Gastroesophageal sphincter (tissue), 4 donors: ENCODE measurements around a stretch of chr17.

DNA sequence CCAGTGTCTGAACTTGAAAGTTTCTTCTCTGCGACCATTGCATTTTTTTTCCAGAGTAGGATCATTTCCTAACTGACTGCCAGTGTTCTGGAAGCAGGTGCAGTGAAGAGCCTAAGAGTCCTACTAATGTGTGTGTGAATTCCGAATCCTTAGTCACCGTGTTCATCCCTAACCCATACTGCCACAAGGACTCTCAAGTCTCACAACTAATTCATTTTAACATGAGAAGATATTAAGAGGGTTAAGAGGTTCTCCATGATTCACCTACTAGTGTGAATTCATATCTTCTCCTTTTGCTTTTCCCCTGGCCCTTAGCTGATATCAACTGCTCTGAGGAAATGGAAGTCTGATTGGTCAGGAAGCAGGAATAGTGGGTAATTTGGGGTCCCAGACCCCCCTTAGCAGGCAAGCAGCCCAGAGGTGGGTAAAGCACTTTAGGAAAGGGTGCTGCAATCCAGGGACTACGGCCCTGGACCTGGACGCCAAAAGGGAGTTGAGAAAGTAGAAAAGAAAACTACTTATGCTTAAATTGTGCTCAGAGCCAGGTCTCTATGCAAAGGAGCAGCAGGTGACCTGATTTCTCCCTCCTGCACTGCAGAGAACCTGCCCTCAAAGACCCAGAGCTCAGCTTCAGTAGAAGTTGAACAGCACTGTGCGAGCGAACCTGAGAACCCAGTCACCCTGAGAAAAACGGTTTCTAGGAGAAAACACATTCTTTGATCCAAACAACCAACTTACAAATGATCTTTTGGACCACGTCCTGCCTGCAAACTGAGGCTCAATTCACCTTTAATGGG is 65.3 kb upstream of the LRRC37A3 start:
- PRO-cap: no peak
- RAMPAGE, long total RNA, 4 experiments: no peak in any of the 4 experiments

GRCh38 chr17:65018817-65019362 is 37.6 kb downstream of the GNA13 start:
- PRO-cap: no peak
- RAMPAGE, long total RNA, 4 experiments: no peak in any of the 4 experiments

DNA sequence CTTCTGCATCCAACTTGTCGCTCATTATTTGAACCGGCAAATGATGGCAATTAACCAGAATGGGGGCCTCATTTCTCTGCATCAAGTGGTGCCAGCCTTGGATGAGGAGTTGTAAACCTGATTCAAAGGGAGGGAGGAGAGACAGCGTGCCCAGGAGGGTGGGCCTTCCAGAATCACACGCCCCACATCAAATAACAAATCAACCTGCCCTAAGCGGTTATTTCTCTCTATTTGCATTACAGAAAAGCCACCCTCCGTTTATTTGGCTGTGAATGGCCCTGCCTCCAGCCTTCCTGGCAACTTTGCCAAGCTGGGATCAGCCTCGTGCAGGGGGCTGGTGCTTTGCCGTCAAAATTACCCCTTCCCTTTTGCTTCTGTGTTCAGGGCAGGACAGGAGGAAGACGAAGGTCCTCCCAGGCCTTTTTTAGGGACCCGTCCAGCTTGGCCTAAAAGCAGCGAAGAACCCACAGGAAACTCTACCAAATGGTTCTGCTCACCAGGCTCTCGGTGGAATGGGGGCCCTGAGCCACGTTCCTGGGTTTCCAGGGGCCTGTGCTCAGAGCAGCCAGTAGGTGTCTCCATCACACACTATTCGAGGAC is 156.7 kb downstream of the RGS9 start:
- PRO-cap: no peak
- RAMPAGE, long total RNA, 4 experiments: no peak in any of the 4 experiments

DNA sequence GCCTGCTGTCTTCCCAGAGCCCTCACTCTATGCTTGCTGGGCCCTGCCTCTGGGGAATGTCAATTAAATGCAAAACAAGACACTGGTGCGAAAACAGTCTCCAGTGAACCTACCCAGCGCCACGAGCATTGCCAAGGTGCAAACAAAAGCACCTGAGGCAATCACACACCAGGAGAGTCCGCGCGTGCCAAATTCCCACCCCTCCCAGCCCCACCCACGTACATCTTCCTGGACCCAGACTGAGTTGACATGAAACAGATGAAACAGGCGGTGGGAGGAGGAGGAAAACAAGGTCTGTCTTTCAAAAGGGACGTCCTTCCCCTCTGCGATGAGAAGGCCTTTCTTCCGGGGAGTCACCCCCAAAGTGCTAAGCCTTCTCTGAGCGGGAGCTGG is 200.5 kb downstream of the AXIN2 start:
- PRO-cap: no peak
- RAMPAGE, long total RNA, 4 experiments: no peak in any of the 4 experiments

DNA sequence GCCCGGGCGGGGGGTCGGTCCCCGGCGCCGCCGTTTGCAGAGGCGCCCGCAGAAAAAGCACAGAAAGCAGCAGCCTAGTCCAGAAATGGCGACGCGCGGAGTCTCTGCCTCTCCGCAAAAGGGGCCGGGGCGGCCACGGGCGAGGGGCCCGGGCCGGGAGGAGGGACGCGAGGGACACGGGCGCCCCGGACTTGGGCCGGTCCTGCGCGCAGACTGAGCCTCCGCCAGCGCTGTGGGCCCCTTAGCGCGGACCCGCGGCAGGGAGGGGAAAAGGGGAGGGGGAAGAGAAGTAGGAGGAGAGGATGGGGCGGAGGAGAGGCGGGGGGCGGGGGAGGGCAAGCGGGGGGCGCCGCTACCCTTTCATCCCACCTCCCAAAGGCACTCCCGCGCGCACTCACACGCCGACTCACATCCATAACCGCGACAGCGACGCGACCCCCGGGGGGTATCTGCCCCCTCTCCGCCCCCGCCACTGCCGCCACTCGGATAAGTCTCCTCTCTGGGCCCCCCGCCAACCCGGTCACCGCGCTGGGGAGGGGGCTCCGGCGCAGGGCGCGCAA is 1.3 kb downstream of the AXIN2 start:
- PRO-cap: bidirectional peak, plus-strand start at position 397 of the sequence, minus-strand start at position 215 of the sequence
- RAMPAGE, long total RNA, 4 experiments: no peak in any of the 4 experiments

- PRO-cap: no peak
- RAMPAGE, long total RNA, 4 experiments: no peak in any of the 4 experiments
Observed at GRCh38 chr17:65564678-65565398, 3.4 kb upstream of the AXIN2 start.

- PRO-cap: no peak
- RAMPAGE, long total RNA, 4 experiments: no peak in any of the 4 experiments
Observed at GRCh38 chr17:66230057-66230629, 928 bp upstream of the APOH start.

DNA sequence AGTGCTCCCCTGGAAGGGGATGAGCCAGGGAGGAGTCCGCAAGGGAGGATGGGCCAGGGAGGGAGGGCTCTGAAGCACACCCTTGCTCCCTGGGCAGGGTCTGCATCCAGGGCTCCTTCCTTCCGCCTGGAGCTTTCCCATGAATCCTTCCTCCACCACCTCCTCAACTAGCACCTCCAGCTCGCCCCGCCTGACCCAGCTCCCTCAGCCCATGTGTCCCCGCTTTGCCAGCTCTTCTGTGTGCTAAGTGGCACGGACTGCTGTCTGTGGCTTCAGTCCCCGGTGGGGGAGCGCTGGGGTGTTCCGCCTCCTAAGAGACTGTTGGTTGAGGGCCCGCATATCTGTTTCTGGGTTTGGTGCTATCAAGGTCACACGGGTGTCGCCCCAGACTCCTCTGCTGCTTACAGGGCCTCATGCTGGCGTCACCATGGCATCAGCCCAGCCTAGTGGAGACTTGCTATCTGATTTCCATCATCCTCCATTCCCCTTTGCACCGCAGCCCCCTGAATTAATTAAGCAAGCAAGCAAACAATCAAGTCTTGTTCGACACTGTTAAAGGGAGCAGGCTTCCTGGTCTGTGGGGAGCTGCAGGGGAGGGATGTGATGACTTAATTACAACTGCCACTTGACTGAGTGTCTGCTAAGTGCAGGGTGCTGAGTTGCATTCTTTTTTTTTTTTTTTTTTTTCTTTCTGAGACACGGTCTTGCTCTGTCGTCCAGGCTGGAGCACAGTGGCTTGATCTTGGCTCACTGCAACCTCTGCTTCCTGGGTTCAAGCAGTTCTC is 71.8 kb downstream of the PRKCA start:
- PRO-cap: no peak
- RAMPAGE, long total RNA, 4 experiments: no peak in any of the 4 experiments

DNA sequence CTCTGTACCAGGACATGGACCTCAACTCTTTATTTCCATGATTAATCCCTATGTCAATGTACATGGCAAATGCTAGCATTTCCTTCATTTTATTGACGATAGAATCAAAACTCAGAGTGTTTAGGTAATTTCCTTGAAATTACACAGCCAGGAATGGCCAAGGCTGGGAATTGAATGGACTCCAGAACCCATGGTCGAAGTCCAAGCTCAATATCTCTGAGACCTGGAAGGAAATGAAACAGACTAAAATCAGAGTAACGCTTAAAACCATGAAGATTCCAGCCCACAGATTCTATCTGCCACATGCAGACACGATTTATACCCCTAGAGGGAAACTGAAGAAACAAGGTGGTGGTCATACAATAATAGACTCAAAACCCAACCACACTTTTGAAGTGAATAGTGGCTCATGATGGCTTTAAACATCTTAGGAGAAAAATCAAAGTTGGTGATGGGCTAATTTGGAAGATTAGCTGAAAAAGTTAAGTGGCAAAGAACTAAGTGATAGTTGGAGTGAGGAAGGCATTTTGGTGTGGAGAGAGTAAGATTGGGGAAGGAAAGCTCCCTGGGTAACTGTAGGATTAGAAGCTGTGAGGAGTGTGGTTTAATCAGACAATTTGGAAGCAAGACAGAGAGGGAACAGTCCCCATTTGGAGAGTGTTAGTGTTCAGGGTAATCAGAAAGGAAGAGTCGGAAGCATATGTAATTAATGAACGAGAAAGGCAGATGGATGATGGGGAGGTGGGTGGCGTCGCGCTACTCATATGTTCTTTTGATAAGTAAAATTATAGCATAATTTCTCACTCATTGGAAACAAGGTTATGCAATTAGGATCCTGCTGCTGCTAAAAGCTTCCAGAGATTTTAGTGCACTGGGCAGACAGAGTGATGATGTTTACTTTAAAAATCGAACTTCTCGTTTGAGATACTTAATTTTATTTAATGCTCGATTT is 95.9 kb downstream of the PRKCA start:
- PRO-cap: no peak
- RAMPAGE, long total RNA, 4 experiments: start-site peak on the plus strand in 2 of 4 experiments, centred at positions 300 to 494 of the sequence, 6 to 11 reads per replicate

GRCh38 chr17:66503008-66503801 is 200.8 kb downstream of the PRKCA start:
- PRO-cap: no peak
- RAMPAGE, long total RNA, 4 experiments: start-site peak on the plus strand in 1 of 4 experiments, at chr17:66503585-66503874 at its widest, 6 reads per replicate

- PRO-cap: bidirectional peak, plus-strand start at chr17:66523956, minus-strand start at chr17:66523851
- RAMPAGE, long total RNA, 4 experiments: no peak in any of the 4 experiments
Observed at GRCh38 chr17:66523384-66524252, 221.2 kb downstream of the PRKCA start.

DNA sequence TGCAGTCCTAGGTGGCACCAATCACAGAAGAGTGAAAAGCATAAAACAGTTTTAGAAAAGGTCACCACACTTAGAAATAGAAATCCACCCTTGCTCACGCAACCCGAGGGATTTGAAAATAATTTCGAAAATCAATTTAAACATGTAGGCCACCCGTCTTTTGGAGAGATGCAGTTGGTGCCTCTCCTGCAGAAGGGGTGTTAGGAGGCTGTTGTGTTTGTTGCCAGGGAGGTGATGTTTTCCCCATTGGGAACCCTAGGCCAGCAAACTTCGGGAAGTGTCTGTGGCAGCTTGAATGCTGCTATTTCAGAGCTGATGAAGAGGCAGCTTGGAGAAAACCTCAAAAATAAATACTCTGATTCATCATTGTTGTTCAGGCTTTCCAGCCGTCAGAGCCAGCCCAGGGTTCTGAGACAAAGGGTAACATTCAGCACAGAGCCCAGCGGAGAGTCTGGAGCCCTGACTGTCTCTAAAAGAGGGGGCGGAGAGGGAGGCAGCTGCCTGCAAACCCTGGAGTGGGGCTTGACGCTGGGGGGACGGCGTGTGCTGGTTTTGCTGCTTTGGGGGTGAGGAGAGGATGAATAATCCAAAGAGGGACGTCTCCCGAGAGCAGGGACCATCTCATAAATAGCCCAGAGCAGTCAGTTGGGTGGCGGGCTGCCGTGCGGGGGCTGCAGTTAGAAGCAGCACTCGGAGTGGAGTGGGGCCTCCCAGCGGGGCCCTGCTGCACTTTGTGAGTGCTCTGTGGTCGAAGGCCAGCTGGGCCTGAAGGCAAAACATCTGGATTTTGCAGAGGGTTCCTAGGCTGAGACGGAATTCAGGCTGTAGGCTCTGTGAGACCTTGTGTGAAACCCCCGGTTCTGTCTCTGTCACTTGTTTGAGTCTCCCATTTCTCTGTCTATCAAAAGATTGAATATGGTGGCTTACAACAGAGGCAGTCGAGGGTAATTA is 237.7 kb downstream of the PRKCA start:
- PRO-cap: bidirectional peak, plus-strand start at position 644 of the sequence, minus-strand start at position 317 of the sequence
- RAMPAGE, long total RNA, 4 experiments: no peak in any of the 4 experiments

DNA sequence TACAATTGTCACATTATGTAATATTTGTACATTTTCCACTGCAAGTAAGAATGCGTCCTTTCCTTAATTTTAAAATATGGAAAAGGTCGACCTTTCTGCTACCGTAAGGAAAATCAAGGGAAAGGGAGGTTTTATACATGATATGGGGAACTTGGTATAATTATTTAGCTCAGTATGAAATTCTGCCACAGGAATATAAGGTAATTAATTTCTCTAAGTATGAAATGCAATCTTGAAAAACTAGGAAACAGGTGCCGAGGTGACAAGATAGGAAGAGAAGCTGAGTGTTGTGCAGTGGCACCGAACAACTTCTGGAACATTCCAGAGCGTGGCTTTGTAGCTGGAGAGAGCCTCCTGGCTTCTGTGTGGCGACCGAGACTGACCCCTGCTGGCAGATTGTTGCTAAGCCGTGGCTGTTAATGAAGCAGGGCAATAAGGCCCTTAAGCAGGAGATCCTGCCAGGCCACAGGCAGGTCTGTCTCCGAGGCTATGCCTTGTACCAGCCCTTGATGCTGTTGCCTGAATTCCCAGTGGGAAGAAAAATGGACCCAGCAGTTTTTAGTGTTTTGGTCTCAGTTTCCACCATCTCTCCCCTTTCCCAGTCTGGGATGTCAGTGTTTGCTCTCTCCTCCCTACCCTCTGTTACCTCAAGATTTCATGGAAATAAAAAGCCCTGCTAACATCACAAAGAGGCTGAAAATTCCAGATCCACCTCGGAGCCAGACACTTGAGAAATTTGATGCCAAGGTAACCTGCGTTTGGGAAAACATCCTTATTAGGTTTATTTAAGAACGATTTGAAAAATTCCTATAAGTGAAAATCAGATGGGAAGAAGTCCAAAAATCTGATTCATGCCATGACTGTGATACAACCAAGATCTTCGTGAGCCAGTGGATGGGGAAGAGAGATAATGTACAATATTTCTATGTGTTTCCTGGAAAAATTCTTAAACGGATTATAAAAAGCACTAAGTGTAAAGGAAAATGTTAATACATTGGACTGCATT is 264.9 kb downstream of the PRKCA start:
- PRO-cap: no peak
- RAMPAGE, long total RNA, 4 experiments: start-site peak on the plus strand in 1 of 4 experiments, centred at position 476 of the sequence, 5 reads per replicate

DNA sequence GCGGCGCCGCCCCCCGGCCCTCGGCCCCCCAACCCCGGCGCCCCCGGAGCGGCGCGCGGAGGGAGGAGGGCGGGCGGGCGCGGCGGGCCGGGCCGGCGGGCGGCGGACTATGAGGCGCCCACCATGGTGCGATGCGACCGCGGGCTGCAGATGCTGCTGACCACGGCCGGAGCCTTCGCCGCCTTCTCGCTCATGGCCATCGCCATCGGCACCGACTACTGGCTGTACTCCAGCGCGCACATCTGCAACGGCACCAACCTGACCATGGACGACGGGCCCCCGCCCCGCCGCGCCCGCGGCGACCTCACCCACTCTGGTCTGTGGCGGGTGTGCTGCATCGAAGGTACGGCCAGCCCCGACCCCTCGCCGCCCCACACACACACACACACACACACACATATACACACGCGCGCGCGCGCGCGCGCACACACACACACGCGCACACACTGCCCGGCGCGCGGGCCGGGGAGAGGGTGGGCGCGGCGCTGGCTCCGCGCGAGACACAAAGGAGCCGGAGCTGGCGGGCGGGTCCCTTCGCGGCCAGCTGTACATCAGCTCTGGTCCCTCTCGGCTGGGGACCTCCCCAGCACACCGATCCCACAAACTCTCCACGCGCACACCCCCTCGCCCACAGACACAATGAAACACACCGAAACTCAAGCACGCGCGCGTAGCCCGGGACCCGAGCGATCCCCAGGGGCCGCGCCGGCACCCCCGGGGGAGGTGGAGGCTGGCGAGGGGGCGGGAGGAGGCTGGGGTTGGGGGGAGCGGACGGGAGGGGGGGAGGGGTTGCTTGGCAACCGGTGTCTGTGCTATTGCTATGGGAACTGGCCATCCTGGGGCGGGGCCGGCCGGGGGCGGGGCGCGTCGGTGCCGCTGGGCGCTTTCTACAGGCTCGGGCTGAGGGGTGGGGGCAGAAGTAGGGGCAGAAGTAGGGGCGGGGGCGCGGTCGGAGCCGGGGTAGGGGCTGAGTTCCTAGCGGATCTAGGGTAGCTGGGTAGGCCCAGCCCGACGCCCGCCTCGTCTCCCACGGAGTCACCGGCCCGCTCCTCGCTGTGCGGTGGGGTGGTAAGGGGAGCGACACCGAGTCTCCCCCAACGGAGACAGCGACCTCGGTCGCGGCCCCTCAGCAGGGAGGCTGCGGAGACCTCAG is 658 bp downstream of the CACNG4 start:
- PRO-cap: no peak
- RAMPAGE, long total RNA, 4 experiments: no peak in any of the 4 experiments

GRCh38 chr17:67056505-67056852 is 12.1 kb downstream of the CACNG1 start:
- PRO-cap: no peak
- RAMPAGE, long total RNA, 4 experiments: no peak in any of the 4 experiments

DNA sequence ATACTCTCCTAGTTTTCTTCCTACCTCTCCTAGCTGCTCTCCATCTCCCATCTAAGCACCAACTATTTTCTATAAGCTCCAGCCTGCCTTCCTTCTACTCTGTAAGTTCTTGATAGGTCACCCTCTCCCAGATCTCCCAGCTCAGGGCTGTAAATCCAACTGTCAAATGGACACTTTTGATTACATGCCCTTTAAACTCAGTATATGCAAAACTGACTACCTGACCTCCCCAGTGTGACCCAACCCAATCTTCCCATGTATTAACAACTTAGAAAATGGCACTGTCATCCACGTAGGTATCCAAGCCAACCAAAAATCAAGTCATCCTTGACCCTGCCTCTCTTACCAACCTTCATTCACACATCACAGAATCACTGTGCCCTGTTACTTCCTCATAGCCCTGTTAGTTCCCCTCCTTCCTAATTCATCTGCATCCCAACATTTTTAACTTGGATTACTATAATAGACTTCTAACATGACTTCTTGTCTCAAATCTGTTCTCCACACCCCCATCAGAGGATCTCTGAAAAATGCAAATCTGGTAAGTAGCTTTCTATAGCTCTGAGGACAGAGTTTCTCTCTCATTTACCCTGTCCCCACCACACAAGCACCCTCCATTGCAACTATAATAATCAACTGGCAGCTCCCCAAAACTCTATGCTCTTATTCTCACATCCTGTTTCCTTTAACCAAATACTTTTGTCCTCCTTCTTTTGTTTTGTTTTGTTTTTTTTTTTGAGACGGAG is 73.7 kb downstream of the HELZ start:
- PRO-cap: no peak
- RAMPAGE, long total RNA, 4 experiments: no peak in any of the 4 experiments

- PRO-cap: no peak
- RAMPAGE, long total RNA, 4 experiments: no peak in any of the 4 experiments
Observed at GRCh38 chr17:67178556-67179230, 66.3 kb downstream of the HELZ start.

GRCh38 chr17:67244126-67245036 is 615 bp downstream of the HELZ start:
- PRO-cap: no peak
- RAMPAGE, long total RNA, 4 experiments: no peak in any of the 4 experiments

GRCh38 chr17:67312032-67312650 is 54.2 kb downstream of the PSMD12 start:
- PRO-cap: no peak
- RAMPAGE, long total RNA, 4 experiments: no peak in any of the 4 experiments

DNA sequence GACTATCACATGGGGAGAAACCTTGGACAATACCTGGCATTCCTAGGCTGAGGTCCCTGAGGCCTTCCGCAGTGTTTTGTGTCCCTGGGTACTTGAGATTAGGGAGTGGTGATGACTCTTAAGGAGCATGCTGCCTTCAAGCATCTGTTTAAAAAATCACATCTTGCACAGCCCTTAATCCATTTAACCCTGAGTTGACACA is 39.0 kb downstream of the PSMD12 start:
- PRO-cap: no peak
- RAMPAGE, long total RNA, 4 experiments: no peak in any of the 4 experiments